Neural progenitor cell (in vitro differentiated cells): ENCODE results near the genes SLC12A7 and SLC6A18.

- RAMPAGE, long total RNA = no peak
Observed at GRCh38 chr5:1109218-1109773, 2.6 kb downstream of the SLC12A7 start.

DNA sequence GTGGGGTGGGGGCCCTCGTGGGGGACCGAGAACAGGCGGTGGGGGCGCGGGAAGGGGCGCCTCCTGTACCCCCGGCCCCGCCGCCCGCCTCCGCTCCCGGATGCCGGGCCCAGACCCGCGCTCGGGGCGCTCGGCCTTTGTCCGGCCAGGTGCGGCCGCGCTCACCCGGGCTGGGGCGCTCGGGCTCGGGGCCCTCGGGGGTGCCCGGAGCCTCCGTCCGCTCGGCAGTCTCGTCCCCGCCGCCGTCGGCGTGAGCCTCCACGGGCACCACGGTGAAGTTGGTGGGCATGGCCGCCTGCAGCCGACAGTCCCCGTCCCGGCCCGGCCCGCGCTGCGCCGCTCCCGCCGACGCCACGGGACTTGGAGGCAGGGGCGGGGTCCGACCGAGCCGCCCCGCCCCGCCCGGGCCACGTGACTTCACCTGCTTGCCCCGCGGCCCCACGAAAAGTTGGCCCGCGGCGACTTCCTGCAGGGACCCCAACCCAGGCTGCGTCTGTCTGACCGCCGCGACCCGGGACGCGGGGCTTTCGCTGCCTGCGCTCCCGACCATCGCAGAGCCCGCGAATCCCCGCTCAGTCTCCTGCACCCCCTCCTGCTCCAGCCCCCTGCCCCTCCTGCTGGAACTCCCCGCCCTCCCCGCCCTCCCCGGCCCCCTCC, at the start of gene SLC12A7:
SLC12A7 (minus strand) TSS at position 361 of the 657 bp plus-strand sequence.
- RAMPAGE, long total RNA = no peak

- RAMPAGE, long total RNA = no peak
Observed at GRCh38 chr5:1129353-1129673, 17.4 kb upstream of the SLC12A7 start.

GRCh38 chr5:1225369-1225600, at the start of gene SLC6A18:
Gene SLC6A18 (plus strand): TSS chr5:1225381.
- RAMPAGE, long total RNA = no peak

GRCh38 chr5:1315375-1316417, 20.8 kb upstream of the TERT start:
- RAMPAGE, long total RNA = no peak

DNA sequence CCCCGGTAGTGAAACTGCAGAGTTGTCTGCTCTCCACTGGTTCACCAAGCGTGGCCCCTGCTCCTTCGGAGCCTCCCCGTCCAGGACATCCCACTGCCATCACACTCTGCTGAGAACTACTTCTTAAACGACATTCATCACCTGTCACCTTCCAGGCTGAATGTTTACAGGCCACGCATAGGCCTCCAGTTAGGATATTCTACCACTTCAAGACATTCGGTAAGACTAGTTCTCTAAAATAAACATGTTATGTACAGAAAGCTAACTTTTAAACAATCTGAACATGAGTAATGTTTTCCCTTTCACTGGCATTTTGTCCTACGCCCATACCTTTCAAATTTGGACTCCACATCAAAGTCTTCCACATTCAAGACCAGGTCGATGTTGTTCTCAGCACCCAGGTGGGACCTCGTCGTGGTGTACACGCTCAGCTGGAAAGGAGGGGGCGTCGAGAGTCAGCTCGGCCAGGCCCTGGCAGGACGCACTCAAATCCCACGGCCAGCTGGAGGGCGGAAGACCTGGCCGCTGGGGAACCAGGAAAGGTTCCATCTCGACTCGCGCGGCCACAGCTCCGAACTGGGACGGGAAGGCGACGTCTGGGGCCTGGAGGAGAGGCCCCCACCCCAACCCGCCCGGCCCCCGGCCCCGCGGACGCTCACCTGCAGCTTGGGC, 742 bp downstream of the CLPTM1L start:
- RAMPAGE, long total RNA = no peak

DNA sequence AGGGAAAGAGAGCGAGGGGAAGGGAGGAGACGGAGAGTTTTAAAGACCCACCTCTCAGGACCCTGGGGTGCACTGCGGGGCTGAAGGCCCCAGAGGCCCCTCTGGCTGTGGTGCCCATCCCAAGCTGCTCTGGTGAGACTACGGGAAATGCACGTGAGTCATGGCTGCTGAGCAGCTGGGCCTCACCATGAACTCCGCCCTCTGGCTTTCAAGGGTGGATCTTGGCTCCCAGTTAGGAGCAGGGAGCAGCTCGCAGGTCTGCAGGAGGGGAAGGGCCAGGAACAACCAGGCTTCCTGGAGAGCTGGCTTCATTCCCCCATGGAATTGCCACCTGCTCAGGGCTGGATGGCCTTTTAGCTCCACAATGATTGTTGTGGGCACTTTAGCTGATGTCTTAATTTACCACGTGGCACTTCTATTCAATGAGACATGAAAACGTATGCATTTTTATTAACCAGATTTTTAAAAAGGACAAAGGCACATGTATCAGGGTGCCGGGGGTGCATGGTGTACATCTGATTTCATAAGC, 7.7 kb downstream of the SLC6A3 start:
- RAMPAGE, long total RNA = no peak

GRCh38 chr5:1503084-1504234, 20.3 kb downstream of the LPCAT1 start:
- RAMPAGE, long total RNA = no peak

DNA sequence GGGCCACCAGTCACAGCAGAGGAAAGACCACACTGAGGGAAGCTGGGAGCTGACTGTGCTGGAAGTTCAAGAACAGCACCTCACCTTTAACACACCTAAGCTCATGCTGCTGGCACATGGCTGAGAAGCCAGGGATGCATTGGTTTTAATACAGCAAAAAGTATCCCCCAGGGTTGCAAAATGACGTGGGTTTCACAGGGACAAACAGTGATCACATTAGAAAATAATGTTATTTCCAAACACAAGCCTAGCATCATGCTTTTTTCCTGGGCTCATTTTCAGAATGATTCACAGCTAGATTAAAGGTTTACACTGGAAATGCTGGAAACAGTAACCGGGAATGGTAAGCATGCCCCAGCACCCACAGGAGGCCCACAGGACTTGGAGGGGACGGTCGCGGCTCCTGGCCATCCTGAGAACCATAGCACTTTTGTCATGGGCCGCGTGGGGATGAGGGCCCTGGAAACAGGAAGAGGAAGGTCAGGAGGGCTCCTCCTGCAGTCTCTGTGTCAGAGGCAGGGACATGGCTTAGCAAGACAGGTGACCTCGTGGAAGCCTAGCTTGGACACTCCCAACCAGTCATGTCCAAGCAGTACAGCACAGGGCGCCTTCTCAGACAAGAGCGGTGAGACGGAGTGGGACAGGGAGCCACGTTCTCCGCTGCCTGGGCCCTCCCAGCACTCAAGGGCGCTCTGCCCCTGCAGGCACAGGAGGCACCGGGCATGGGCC, 6.8 kb downstream of the LPCAT1 start:
- RAMPAGE, long total RNA = no peak

GRCh38 chr5:1517880-1518162, 5.9 kb downstream of the LPCAT1 start:
- RAMPAGE, long total RNA = no peak

- RAMPAGE, long total RNA = no peak
Observed at GRCh38 chr5:1542709-1543393, 19.1 kb upstream of the LPCAT1 start.

- RAMPAGE, long total RNA = no peak
Observed at GRCh38 chr5:1600307-1600870, 76.6 kb upstream of the LPCAT1 start.

GRCh38 chr5:1629824-1630160, 106.0 kb upstream of the LPCAT1 start:
- RAMPAGE, long total RNA = no peak

DNA sequence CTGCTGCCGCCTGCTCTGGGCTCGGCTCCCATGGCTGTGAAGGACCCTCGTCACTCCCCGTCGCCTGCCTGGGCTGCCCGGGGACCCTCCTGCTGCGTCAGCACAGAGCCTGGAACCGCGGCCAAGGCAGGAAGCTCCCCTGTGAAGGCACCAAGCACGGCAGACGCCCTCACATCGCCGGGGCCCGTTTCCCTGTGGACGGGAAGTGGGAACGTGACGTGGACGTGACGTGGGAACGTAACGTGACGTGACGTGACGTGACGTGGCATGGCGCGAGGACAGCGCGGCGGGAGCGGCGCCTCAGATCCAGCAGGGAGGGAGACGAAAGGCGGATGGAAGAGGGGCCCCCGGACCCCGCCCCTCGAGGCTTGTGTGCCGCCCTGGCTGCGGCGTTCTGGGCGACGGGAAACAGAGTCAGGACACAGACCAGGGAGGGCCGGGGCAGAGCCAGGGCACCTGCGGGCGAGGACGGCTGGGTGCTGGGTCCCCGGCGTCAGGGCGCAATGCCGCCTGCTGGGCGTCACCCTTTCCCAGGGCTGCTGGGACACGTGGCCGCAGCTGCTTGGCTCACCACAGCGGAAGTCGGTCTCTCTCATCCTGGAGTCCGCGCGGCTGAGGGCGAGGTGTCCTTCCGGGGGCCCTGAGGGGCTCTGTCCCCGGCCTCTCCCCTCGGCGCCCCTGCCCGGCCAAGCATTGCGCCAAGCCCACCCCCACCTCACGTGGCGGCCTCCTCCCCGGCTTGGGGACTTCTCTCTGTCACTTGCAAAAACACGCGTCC, 53.0 kb downstream of the MRPL36 start:
- RAMPAGE, long total RNA = no peak

GRCh38 chr5:1789480-1789949, 10.1 kb downstream of the MRPL36 start:
- RAMPAGE, long total RNA = no peak

DNA sequence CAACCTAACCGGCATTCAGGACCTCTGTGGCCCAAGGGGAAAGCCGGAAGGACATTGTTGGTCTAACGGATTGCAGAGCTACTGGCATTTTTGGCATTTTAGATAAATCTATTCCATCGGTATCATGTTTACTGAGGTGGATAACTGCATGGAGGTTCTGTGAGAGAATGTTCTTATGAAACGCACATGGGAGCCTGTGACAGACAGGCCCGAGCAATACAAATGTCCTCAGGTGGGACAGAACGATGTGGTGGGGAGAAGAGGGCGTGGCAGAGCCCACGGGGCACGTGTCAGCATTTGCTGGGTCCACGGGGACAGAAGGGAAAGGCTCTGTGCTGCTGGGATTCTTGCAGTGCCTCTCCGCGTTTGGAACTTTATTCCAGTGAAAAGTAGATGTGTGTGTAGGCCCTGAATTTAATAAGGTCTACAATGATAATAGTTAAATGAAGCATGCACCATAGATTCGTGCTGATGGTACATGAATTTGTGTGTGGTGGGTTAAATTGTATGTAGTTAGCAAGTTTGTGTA, 12.6 kb downstream of the NDUFS6 start:
- RAMPAGE, long total RNA = no peak

GRCh38 chr5:1841032-1841761, 40.0 kb downstream of the NDUFS6 start:
- RAMPAGE, long total RNA = no peak

DNA sequence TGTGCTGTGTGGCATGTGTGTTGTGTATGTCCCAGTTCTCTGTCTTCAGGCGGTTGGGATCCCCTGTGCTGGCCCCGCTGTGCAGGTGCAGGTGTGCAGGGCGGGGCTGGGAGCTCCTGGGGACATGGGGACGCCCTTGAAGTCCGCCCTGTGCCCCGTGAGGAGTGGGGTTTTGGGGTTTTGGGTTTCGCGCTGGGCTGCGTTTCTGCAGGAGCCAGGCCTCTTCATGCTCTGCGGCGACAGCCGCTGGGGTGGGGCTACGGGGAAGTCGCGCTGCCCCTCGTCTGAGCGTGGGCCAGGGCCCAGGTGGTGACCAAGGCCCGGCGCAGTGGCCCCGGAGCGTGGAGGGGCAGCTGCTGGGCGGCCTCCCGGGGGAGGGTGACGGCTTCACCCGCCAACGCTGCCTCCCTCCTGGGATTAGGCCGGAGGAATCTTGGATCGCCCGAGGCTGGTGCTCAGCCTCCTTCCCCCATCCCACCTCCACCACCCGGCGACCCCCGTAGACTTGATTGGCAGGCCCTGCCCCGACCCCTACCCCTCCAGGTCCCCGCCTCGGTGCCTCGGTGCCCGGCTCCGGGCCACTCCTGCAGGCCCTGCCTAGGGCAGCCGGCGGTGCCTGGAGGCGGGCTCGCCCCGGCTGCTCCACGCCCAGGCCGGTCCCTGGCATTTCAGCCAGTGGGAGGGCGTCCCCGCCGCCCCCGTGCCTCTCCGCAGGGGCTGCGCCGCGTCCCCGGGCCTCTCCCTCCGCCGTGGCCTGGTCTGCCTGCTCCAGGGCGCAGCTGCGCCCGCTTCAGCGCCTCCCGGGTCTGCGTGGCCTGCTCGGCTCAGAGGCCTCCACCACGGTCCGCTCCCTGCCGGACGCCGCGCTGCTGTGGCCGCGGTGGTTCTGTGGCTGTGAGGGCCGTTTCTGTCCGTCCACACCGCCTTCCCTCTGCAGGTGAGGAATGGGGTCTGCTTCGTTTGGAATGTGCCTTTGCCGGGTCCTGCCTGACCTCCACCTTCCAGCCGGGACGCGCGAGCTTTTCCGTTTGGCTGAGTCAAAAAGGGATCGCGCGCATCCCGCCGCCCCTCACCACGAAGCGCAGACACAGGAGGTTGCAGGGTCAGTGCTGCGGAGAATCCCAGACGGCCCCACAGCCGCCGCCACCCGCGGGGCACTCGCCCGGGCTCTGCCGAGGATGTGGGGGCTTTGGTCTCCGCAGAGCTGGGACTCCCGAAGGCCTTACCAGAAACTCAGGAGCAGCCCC, 48.2 kb upstream of the IRX4 start:
- RAMPAGE, long total RNA = no peak

- RAMPAGE, long total RNA = no peak
Observed at GRCh38 chr5:2757624-2758603, 6.4 kb upstream of the IRX2 start.

DNA sequence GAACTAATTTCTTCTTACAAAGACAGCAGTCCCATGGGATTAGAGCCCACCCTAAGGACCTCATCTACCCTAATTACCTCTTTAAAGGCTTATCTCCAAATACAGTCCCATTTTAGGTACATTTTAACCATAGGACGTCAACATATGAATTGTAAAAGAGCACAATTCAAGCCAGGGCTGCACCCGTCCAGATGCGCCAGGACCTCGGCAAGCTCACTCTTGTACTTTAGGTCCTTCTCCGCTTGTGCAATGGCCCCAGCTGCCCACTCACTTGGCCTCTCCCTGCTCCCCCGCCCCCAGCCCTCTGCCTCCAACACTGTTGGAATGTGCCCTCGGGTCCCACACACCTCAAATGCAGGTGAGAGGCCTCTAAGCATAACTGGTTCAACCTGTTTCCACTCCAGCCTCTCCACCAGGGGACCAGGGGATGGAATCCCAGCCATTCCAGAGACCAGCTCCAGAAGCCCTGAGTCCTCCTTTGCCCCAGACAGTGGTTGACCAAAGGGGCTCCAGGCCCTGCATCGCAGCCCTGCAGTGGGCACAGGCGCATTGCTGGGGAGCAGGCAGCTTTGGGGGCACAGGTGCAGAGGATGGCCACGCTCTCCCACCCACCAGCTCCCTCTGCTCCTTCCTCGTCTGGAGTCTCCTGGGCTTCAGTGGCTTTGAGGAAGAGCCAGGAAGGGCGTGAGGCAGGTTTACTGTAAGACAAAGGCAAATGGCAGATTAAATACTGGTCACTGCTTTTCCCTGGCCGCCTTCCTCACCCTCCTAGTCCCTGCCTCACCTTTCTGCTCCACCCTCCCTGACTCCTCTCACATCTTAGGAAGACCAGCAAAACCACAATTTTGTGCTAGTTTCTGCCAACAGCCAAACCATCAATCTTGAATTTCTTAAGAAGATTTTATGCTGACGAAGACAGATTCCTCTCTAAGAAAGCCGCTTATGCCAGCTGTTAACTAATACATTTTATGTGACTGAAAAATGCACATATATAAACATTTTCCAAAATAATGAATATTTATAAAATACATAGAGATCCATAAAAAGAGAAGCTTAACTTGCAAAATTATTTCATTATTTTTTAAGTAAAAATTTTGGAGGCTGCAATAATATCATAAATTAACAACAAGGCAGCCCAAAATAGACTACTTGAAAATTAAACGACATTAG, 29.1 kb upstream of the IRX2 start:
- RAMPAGE, long total RNA = no peak